ENCODE measurements around the genes SHC1, LENEP, TRIM46, THBS3 and HCN3.

- RRBS, 2 experiments, result no CpG with 5 or more reads among the region's 4 CpGs
Observed at GRCh38 chr1:154791611-154791907, 78.5 kb downstream of the KCNN3 start.

GRCh38 chr1:154943841-154945141 is 7.8 kb upstream of the PMVK start:
- RRBS, 2 experiments, result no CpG with 5 or more reads among the region's 13 CpGs

DNA sequence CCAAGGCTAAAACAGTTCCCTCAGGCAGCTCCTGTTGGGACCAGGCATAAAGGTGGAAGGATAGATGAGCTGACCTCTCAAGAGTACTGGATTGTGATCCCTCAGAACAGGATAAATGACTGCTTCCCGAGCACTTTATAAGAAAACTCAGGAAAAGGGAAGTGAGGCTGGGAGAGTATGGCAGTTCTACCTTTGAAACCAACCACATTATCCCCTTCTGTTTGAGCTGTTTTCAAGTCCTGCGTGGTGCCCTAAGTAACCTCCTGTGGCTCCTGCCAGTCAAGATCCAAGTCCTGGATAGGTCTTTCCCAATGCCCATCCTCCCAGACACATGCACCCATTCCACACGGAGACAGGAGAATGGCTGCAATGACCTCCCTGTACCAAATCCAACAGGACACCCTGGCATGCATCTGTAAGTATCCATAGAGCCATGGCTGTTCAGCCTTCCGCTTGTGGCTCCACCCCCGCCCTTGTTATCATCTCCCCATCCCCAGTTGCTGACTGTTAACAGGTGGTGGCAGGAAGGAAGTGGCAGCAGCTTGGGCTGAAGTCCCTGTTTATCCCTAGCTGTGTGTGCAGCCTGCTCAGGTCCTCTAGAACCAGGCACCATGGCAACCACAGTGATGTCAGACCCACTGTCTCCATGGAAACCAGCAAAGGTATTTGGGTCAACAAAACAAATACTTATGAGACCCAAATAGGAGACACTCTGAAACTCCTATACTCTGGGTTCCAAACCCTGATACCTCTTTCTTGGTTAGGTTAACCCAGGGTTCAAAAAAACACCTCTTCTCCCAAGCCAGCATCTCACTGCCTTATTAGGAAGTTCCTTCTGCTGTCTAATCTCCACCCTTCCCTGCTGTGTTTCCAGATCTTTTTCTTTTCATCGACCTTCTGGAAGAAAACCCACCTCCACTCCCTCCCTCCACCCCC is 866 bp downstream of the PBXIP1 start:
- RRBS, 2 experiments, result no CpG with 5 or more reads among the region's 6 CpGs

DNA sequence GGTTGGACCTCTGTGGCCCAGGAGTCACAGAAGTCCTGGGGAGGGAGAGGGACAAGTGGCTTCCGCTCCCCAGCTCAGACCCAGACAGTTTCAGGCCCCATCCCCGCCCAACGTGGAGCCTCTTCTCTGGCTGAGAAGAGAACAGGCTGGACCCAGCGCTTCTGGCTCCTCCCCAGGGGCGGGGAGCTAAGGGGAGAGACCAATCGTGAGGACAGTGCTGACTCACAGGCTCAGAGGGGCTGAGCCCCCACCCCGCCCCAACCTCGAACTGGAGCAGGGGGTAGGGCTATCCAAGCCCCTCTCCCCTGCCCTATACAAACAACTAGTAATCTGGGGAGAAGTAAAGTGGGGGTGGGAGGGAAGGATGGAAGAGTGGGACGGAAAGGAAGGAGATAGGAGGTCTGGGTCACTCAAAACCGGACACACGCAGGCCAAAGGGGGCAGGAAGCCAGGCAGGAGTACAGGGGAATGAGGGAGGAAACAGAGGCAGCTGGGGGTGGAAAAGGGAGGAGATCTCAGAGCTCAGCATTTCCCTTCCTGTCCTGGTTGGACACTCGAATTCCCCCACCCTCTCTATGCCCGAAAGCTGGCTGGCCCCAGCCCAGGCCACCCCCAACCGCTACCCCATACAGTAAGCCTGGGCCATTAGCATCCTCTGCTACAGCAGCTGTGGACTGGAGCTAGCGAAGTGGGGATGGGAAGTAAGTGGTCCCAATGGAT is at the start of gene SHC1:
SHC1 (minus strand) TSS at position 128 of the 720 bp plus-strand sequence.
- RRBS, 2 experiments, result no CpG with 5 or more reads among the region's 15 CpGs

DNA sequence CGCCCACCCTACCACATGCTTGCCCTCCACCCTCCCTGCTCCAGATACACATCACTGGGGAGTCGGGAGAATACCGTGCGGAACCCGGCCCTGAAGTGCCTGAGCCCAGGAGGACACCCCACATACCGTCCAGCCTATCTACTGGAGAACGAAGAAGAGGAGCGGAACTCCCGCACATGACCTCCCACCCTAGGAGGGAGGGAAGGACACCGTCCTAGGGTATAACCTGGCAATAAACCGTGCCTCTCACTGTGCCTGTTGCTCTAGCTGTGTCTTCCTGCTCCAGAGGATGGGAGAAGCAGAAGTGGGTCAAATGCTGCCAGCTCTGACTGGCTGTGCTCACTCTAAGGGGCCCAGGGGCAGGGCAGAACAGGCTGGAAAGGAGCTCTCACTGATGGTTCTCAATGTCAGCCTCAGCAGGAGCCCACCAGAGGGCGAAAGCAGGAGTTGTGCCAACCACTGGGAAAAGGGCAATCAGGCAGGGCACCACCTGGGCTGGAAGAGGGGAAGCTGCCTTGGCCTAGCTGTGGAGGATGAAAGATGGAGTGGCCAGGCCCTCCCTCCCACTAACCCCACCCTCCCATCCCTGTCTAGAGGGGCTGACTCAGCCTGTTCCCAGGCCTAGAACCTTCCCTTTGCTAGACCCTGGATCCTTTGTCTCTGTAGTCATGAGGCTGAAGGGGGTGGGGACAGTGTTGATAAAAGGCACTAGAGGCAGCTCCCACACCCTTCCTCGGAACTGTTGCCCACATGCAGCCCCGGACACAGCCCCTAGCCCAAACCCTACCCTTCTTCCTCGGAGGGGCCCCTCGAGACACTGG is at the start of gene LENEP:
LENEP (plus strand) TSS at position 729 of the 821 bp plus-strand sequence.
- RRBS, 2 experiments, result no CpG with 5 or more reads among the region's 16 CpGs

GRCh38 chr1:155018165-155018743 is 15.3 kb downstream of the DCST2 start:
- RRBS, 2 experiments, result no CpG with 5 or more reads among the region's 8 CpGs

- RRBS, 2 experiments, result no CpG with 5 or more reads among the region's 2 CpGs
Observed at GRCh38 chr1:155037059-155037475, 3.4 kb downstream of the DCST1 start.

- RRBS, 2 experiments, result no CpG with 5 or more reads among the region's 22 CpGs
Observed at GRCh38 chr1:155085605-155086090, 7.0 kb downstream of the EFNA3 start.

DNA sequence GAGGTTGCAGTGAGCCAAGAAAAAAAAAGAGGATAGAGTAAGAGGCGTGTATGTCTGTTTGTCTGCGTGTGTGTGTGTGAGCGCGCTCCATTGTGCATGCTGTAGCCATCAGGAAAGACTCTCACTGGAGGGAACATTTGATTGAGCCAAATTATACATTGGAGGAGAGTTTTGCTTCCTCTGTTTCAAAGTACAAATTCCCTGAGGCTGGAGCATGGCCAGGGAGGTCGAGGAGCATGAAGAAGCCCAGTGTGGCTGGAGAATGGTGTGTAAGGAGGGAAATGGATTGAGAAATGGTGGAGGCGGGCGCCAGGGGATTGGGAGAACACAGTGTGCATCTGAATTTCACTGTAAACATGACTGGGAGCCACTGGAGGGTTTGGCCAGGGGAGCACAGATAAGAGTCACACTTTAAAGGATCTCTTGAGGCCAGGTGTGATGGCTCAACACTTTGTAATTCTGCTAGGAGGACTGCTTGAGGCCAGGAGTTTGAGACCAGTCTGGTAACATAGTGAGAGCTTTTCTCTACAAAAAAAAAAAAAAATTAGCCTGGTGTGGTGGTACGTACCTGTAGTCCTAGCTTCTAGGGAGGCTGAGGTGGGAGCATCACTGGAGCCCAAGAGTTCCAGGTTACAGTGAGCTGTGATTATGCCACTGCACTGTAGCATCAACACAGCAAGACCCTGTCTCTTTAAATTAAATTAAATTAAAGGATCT is 21.9 kb upstream of the EFNA1 start:
- RRBS, 2 experiments, result no CpG with 5 or more reads among the region's 8 CpGs

- RRBS, 2 experiments, result under 1 to 2% methylated on average over 10 of the region's 25 CpGs
Observed at GRCh38 chr1:155173574-155174092, at the start of gene TRIM46. Gene TRIM46, plus strand, starts transcription at chr1:155173849.

GRCh38 chr1:155174093-155175198 is 797 bp downstream of the TRIM46 start:
- RRBS, 2 experiments, result 2 to 17% methylated on average over 16 to 20 of the region's 47 CpGs

DNA sequence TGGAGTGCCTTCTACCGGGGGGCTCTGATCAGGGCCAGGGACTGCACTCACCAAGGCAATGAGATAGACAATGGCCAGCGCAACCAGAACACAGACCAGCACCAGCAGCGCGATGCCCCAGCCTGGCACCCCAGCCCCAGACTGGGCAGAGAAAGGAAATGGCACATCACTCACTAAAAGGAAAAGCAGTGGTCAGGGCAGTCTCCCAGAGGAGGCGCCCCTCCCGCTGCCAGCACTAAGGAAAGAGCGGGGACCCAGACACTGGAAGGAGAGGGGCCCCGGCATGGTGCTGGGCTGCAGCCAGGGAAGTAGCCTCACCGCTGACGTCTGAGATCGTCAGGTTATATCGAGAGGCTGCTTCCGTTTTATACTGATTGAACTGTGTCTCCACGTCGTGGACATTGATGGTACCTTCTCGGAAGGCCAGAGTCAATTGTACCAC is 13.8 kb downstream of the TRIM46 start:
- RRBS, 2 experiments, result 90 to 94% methylated on average over 1 of the region's 16 CpGs

- RRBS, 2 experiments, result 100% methylated on average over 1 of the region's 36 CpGs; no CpG with 5 or more reads in 1 of the 2 experiments
Observed at GRCh38 chr1:155191722-155192644, 15.7 kb downstream of the THBS3 start.

GRCh38 chr1:155201962-155202455 is 5.7 kb downstream of the THBS3 start:
- RRBS, 2 experiments, result 89 to 95% methylated on average over 3 of the region's 9 CpGs

DNA sequence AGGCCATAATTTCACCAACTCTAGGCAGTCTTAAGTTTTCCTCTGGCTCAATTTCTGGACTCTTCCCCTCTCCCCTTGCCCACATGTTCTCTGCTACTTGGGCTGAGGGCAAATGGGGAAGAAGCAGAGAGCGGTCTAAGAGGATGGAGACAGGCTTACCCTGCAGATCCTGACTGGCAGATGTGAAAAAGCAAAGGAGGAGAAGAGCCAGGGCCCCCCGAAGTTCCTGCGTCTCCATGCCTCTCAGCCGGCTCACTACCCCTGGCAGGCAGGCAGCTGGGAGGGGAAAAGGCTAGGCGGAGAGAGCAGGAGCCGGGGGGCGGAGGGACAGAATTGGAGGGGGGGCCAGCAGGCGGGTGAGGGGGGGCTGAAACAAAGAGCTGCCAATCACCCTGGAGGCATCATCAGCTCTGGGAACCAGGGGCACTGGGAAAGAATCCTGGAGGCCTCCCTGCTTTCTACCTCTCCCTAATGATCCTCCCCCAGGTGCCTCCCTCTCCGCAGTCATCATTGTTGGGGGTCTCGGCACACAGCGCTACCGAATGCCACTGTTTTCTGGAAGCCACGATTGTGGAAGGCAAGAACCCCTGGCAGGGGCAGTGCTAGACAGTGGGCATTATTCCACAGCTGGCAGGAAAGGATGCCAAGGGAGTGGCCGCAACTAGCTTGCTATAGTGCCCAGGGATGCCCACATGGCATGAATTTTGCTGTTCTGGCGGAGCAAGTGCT is at the start of gene THBS3:
THBS3 (minus strand) TSS at position 259 of the 729 bp plus-strand sequence.
- RRBS, 2 experiments, result 2 to 3% methylated on average over 1 of the region's 15 CpGs

- RRBS, 2 experiments, result under 1 to 3% methylated on average over 18 of the region's 73 CpGs
Observed at GRCh38 chr1:155276909-155277931, at the start of gene HCN3. Gene HCN3, plus strand, starts transcription at chr1:155277463.

- RRBS, 2 experiments, result no CpG with 5 or more reads among the region's 11 CpGs
Observed at GRCh38 chr1:155438151-155438998, 117.7 kb downstream of the RUSC1 start.

GRCh38 chr1:155689227-155689580 is 313 bp downstream of the DAP3 start:
- RRBS, 2 experiments, result no CpG with 5 or more reads among the region's 16 CpGs

DNA sequence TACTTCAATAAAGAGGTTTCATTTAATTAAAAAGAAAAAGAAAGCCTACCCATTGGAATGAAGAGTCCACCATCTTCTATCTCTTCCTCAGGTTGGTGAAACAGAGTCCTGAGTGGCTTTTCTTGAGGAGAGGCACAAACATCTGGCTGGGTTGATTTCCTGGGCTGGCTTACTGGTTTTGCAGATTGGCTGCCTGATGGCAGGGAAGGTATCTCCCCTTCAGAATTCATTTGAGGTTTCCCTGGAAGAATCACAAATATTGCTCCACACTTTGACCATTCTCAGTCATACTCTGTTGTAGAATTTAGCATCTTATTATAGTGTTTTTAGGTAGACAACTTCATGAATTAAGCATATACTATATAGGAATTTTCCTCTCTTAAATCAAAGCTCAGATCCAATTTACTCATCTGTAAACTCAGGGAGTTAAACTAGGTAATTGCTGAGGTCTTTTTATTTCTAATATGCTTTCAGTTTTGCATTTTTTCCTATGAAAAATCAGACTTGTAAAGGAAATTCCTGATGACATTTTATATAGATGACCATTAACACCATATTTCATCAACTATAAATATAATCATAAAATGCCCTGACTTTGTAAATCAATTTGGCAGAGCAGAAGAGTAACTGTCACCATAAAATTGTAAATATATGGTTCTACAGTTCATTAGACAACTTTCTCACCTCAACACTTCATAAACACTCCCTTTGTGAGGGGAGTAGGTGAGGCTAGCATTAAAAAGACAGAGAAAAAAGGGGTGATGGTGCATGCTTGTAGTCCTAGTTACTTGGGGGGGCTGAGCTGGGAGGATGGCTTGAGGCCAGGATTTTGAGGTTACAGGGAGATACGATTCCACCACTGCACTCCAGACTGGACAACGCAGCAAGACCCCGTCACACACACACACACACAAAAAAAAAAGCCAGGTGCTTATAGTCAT is 30.0 kb downstream of the GON4L start:
- RRBS, 2 experiments, result no CpG with 5 or more reads among the region's 3 CpGs

GRCh38 chr1:155834209-155834893 is 22.7 kb downstream of the GON4L start:
- RRBS, 2 experiments, result 96% methylated on average over 2 of the region's 9 CpGs